AG09309 (cell line): ENCODE measurements around a stretch of chr22.

DNA sequence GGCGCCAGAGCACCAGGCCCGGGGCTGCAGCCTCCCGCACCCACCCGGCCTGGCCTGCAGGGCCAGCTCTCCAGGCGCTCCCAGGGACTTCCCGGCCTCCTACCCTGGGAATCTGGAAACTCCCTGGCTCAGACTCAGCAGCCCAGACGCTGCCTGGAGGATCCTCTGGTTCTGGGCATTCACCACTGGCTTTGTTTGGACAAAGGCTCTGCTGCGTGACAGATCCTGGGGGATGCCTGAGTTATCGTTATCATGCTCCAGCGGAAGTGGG is 31.0 kb downstream of the MCM5 start:
- RRBS = 5% methylated on average over 3 of the region's 10 CpGs

- RRBS = no CpG with 5 or more reads among the region's 7 CpGs
Observed at GRCh38 chr22:35648829-35649292, 615 bp downstream of the APOL6 start.

DNA sequence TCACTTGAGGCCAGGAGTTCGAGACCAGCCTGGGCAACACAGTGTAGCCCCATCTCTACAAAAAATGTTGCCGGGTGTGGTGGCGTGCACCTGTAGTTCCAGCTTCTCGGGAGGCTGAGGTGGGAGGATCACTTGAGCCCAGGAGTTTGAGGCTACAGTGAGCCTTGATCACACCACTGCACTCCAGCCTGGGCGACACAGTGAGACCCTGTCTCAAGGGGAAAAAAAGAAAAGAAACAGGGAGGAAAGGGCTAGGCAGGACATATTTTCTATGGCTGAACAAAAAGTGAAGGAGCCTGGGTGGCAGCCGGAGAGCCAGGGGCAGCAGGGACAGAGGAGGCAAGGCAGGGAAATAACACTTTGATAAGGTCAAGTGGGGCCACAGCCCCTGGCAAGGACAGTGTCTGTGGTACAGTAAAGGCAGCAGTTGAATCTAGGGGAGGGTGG is 20.4 kb downstream of the APOL5 start:
- RRBS = no CpG with 5 or more reads among the region's 6 CpGs

DNA sequence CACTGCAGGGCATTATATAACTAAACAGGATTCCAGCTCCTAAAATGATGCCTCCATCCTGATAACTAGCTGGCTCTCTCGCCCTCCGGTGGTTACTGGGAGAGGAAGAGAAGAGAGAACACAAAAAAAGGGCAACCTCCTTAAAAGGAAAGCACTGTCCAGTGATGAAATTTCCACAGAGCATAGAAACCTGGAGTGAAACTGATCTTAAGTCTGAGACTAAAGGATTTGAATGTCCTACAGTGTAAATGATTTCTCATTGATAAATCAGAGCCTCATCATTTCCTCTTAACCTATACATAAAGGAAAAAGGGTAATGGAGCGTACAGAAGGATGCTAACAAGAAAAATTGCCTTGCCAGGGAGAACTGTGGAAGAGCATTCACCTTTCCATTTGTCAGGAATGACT is 121.3 kb downstream of the APOL5 start:
- RRBS = no CpG with 5 or more reads among the region's 3 CpGs

GRCh38 chr22:35882786-35883374 is 145.7 kb downstream of the RBFOX2 start:
- RRBS = no CpG with 5 or more reads among the region's 1 CpG

DNA sequence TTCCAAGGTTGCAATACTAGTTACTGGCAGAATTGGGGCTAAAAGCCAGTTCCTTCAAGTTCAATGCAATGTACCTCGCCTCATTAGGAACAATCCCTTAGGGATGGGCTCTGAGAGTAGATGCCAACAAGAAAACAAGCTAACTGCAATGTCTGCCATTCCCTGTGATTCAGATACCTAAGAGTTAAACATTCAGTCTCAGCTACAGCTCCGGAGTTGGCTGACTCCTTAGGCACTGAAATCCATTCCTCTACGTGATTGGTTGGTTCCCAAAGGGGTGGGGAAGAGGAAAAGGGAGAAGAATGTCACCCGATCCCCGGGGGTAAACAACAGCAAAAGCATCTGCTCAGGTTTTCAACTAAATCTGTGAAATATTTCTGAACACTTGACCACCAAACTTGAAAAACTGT is 114.2 kb downstream of the RBFOX2 start:
- RRBS = 14% methylated on average over 3 of the region's 5 CpGs

DNA sequence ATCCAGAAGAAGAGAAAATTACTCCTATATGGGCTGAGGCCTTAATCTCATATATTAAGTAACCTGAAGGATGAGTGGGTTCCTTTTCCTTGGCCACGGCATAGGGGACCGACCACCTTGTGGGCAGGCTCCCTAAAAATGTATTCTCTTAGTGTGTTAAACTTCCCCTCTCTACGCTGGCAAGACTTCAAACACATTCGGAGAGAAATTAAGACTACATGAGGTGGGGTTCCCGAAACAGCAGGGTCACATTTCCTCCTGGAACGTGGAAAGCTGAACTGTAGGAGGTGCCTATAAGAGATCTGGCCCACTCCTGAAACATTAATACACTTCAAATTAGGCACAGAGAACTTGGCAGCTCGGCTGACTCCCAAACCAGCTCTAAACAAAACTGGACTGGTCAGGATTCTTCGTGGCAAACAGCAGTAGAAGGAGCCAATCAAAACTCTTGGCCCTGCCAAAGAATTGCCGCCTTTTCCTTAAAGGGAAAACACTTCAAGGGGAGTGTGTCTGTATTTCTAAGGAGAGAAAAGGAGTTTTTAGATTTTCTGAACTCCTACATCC is 54.8 kb downstream of the RBFOX2 start:
- RRBS = no CpG with 5 or more reads among the region's 9 CpGs

DNA sequence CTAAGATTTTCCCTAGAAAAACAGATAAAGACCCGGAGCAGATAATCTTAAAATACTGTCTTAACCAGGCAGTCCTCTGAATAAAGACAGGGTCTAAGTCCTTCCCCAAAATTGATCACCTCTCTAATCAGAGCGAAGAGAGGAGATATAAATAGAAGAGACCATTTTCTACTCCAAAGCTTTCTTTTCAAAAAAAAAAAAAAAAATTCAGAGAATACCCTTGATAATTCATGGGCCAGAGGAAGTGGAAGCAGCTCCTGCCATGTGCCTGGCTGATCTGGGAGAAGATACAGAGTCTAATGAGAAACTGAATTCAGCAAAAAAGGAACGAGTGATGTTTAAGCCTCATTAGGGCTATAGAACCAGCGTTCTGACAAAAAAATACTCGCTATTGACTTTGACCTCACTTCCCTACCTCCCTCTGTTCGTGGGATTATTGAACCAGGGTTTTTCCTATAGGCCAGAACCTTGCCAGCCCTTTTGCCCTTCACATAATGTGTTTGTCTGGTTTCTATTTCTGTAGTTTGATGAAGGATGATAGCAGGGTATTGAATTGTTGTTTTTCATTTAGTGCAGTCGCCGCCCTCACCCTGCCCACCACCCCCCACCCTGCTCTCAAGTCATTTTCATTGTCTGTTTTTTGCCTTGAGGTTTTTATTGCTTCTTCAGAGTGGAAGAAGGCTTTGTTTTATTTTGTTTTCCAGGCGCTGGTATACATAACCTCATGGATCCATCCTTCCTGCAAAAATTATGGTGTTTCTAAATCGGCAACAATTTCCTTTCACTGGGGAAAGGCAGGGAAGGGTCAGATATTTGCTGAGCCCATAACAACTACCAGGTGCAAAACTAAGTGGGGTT is 7.6 kb upstream of the RBFOX2 start:
- RRBS = no CpG with 5 or more reads among the region's 10 CpGs

- RRBS = no CpG with 5 or more reads among the region's 9 CpGs
Observed at GRCh38 chr22:36077150-36077738, 48.6 kb upstream of the RBFOX2 start.

- RRBS = no CpG with 5 or more reads among the region's 3 CpGs
Observed at GRCh38 chr22:36165416-36165678, 4.8 kb upstream of the APOL3 start.

DNA sequence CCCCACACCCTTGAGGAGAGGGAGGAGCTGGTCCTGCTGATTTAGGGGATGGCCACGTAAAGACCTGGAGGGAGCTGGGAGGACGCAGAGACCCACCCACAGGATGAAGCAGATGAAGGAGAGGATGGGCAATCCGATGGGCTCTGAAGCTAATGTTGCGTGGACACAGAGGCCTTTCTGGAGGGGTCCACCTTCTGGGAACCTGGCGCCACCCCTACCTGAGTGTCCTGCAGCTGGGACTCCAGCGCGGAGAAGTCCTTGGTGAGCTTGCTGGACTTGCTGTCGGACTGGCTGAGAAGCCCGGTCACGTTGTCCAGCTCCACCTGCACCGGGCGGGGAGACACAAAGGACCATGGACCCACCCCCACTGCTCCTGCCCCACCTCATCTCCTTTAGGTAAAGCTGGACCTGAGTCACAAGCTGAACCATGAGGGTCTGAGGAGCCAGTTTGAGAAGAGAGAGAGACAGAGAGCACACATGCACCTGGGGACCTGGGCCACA is 40.7 kb downstream of the APOL1 start:
- RRBS = no CpG with 5 or more reads among the region's 12 CpGs

DNA sequence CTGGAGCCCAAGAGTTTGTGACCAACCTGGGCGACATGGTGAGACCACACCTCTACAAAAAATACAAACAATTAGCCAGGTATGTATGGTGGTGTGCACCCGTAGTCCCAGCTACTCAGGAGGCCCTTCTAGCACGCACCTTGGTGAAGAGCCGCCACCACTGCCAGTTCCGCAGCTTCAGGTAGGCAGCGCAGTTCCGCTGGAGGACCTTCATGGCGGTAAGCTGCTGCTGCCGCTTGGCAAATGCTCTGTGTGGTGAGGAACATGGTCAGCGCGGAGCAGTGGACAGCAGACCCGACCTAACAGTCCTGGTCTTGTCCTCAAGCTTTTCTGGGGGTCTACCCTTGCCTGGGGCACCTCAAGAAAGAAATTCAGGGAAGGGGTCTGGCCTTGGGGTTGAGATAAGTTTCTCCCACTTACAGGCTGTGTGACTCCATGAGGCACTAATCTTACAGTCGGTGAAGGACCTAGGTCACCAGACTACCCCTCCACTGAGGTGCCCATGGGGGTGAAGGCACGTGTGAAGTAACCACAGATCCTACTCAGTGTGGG is 49.6 kb downstream of the APOL1 start:
- RRBS = no CpG with 5 or more reads among the region's 14 CpGs

- RRBS = no CpG with 5 or more reads among the region's 33 CpGs
Observed at GRCh38 chr22:36316442-36317485, 63.8 kb downstream of the APOL1 start.

DNA sequence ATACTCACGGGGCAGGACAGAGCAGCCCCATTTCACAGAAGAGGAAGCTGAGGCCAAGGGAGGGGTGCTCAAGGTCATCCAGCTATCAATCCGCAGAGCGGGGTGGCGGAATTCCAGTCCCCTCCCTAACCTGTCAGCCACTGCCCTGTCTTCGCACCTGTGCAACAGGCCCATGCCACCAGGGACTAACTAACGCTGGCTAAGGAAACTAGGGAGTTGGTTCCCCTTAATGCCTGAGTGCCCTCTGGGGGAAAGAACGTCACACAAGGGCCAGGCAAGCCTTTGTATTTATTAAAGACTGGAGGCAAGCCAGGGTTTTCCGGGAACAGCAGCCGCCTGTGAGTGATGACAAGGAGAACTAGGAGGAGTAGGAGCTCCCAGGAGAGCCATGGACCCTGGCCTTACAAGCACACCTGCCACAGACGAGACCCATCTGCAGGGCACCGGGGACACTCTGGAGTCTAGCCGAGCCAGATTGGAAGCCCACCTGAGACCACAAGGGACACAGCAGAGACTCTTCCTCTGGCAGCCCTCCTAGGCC is 64.5 kb downstream of the MYH9 start:
- RRBS = no CpG with 5 or more reads among the region's 12 CpGs

GRCh38 chr22:36325871-36326524 is 61.8 kb downstream of the MYH9 start:
- RRBS = no CpG with 5 or more reads among the region's 11 CpGs

- RRBS = no CpG with 5 or more reads among the region's 29 CpGs
Observed at GRCh38 chr22:36330324-36331418, 57.1 kb downstream of the MYH9 start.

DNA sequence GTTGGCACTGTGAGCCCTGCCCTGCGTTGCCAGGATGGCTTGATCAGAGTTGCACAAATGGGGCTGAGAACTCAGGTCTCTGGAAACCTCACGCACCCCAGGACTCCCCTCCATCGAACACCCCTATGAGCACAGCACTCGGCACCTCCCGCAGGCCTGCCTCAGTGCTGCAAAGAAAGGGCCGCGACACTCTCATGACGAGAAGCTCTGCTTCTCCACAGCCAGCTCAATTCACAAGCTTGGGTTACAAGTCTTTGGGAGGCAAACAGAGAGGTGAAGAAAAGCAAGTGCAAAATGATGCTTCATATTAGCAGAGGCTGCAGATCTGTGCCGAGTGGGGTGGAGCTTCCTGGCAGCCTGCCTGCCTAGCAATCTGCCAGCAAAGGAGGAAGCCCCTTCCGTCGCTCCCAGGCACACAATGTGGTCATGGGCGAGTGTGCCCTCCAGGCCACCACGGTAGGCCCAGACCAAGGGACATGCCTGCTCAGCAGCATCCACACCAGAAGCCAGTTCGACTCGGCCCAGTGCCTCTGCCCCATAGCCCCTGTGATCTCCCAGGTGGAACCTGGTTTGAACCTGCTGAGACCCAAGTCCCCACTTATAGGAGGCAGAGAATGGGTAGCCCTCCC is 55.6 kb downstream of the MYH9 start:
- RRBS = no CpG with 5 or more reads among the region's 15 CpGs

DNA sequence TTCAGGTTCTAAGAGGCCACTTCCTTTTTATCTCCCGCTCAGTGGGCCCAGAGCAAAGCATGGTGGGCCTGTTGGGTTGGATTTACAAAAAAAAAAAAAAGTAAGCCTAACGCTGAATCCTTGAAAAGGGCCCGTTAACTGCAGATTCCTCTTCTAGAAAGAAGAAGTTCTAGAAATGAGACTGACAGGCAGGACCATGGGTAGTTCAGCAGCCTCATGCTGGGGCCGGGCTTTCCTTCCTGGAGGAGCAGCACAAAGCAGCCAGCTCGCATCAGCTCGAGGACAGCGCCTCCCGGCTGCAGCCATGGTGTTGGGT is 53.8 kb downstream of the MYH9 start:
- RRBS = 98% methylated on average over 5 of the region's 8 CpGs

- RRBS = no CpG with 5 or more reads among the region's 5 CpGs
Observed at GRCh38 chr22:36361414-36361875, 26.3 kb downstream of the MYH9 start.

GRCh38 chr22:36362745-36363438 is 24.9 kb downstream of the MYH9 start:
- RRBS = no CpG with 5 or more reads among the region's 4 CpGs